Breast epithelium (tissue), 2 donors: ENCODE measurements around a stretch of chr12.

GRCh38 chr12:19849999-19851032 lies 411.0 kb downstream of the AEBP2 start:
- PRO-cap: no peak
- RAMPAGE, long total RNA, 2 experiments: no peak in any of the 2 experiments

DNA sequence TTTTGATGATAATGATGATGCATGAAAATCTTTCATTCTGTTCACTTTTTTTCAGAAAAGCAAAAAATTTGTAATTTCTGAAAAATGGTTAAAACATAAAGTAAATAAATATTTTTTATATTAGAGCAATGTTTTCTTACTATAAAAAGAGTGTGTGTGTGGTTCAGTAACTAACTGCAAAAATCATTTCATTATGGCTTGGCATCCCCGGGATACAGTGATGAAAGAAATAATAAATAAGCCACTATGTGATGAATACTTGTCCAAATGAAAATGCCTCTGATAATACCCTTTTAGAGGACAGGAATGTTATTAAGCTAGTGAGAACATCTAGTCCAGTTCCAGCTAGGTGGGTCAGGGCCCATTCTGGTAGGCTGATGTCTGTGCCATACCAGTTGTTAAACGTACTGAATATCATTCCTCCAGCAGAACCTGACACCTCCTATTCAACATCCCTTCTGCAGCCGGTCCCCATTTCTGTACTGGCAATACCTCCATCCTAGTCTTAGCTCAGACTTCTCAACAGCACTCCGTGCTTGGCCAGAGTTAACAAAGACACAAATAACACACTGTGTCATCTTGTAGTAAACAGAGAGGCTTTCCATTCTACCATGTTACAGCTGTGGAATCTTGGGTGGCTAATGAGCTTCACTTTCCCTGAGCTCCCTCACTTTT lies 94.5 kb upstream of the PDE3A start:
- PRO-cap: no peak
- RAMPAGE, long total RNA, 2 experiments: no peak in any of the 2 experiments

GRCh38 chr12:20413179-20413977 lies 45.0 kb downstream of the PDE3A start:
- PRO-cap: no peak
- RAMPAGE, long total RNA, 2 experiments: no peak in any of the 2 experiments

- PRO-cap: no peak
- RAMPAGE, long total RNA, 2 experiments: no peak in any of the 2 experiments
These were observed 71.4 kb downstream of the PDE3A start for GRCh38 chr12:20439637-20440199.

- PRO-cap: no peak
- RAMPAGE, long total RNA, 2 experiments: no peak in any of the 2 experiments
These were observed 22.3 kb downstream of the IAPP start for GRCh38 chr12:21394714-21395692.

DNA sequence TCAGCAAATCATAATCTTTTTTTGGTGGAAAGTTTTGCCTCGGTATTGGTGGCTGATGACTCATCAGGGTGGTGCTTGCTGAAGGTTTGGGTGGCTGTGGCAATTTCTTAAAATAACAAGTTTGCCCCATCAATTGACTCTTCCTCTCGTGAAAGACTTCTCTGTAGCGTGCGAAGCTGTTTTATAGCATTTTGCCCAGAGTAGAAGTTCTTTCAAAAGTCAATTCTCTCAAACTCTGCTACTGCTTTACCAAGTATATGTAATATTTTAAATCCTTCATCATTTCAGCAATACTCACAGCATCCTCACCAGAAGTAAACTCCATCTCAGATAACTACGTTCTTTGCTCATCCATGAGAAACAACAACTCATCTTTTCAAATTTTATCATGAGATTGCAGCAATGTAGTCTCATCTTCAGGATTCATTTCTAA lies 19.1 kb downstream of the PYROXD1 start:
- PRO-cap: no peak
- RAMPAGE, long total RNA, 2 experiments: no peak in any of the 2 experiments

DNA sequence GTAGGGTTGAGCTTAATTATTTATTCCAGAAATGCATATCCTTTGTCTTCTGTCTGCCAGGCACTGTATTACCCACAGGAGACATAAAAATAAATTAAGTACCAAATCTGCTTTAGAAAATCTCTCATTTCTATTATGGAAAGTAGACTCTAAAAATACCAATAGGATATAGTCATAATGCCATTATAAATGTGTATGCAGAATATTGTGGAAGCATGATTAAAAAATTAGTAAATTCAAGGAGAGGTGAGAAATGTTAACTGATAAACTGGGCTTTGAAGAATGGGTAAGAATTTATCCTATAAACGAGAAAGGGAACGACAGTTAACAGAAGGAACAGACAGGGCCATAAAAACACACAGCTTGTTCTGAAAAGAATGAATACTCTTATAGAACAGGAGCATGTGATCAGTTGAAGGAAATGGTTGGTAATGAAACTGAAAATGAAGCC lies 7.9 kb downstream of the GOLT1B start:
- PRO-cap: no peak
- RAMPAGE, long total RNA, 2 experiments: no peak in any of the 2 experiments

- PRO-cap: no peak
- RAMPAGE, long total RNA, 2 experiments: no peak in any of the 2 experiments
These were observed 25.8 kb downstream of the SPX start for GRCh38 chr12:21551843-21552290.

GRCh38 chr12:21566191-21566656 lies 38.4 kb downstream of the GYS2 start:
- PRO-cap: no peak
- RAMPAGE, long total RNA, 2 experiments: no peak in any of the 2 experiments

GRCh38 chr12:21773086-21773819 lies 1.3 kb downstream of the KCNJ8 start:
- PRO-cap: no peak
- RAMPAGE, long total RNA, 2 experiments: no peak in any of the 2 experiments

DNA sequence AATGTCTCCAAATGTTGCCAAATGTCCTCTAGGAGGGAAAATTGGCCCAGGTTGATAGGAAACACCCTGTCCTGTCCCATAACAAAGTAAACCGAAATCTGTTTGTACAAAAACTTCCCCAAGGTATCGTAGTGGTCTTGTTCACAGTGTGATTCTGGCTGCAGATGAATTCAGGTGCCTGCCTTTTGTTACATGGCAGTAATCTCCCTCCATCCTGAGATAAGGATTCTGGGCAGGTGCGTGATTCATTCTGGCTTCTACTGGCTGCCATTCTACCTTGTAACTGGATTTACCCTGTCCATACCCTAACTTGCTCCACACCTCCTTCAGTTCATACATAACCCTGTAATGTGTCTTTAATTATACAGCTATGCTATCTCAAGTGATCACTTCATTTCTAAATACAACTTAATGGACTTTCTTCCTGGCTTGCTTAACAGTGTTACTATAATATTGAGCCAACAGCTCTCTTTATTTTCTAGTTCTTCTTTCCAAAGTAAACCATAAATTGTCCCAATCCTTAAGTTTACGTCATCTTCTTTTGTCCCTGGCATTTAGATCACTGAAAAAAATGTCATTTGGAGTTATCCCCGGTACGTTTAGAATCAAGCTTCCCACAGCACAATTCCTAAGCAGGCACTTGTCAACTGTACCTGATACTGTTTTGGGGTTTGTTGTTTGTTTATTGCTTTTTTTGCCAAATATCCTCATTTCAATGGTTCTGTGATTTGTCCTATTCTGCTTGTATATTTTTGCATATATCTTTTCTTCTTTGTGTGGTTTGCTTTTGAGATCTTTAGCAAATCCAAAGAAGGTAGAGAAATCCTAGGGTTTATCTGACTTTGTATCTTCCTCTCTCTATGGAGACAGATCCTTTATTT lies 75.9 kb upstream of the KCNJ8 start:
- PRO-cap: no peak
- RAMPAGE, long total RNA, 2 experiments: no peak in any of the 2 experiments

DNA sequence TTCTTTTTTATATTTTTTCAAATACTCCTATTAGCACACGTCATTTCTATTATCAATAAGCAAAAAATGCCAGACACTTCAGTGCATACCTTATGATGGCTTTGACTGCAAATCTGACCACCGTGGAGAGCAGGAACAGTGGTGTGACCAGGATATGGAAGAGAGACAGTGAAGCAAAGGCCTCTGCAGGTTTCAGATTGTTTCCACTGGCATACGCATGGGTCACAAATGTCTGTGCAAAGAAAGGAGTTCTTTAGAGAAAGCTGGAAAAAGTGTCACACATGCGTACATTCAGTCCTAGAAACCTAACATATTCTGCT lies 47.3 kb downstream of the ABCC9 start:
- PRO-cap: no peak
- RAMPAGE, long total RNA, 2 experiments: no peak in any of the 2 experiments

DNA sequence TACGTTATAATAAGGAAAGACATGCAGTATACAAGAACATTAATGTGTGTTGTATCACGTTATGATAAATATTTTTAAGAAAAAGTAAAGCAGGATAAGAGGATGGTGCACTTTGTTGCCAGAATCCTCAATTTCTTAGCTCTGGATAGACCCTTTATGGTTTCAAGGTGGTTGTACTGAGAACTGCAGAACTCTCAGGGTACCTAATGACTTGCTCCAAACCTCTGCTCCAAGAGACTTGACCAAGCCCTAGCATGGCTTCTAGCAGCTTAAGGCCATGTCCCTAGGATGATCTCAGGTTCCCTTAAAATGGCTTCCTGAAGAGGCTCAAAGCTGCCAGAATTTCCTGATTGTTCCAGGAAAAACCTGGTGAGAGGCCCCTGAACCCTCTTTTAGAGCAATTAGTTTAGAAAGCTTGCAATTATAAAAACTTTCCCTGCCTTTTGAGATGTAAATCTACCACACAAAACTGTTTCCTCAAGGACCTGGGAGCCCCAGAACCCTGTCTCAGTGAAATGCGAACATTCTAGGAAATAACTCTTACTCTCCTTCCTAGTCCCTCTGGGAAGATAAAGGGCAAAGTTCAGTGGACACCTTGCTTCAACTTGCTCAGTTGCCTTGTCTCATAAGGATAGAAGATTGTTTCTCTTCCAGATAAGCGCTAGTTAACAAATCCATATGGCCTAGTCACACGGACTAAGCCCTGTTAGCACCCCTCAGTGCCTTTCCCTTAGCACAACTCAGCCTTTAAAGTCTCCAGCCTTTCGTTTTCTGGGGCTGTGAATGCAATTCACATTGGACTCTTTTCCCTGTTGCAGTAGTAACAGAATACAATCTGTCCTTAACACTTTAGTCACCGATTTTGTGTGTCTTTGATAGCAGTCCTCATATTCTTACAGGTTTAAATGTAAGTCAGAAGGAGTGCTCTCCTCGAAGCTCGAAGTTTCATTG lies 2.5 kb downstream of the CMAS start:
- PRO-cap: no peak
- RAMPAGE, long total RNA, 2 experiments: no peak in any of the 2 experiments

DNA sequence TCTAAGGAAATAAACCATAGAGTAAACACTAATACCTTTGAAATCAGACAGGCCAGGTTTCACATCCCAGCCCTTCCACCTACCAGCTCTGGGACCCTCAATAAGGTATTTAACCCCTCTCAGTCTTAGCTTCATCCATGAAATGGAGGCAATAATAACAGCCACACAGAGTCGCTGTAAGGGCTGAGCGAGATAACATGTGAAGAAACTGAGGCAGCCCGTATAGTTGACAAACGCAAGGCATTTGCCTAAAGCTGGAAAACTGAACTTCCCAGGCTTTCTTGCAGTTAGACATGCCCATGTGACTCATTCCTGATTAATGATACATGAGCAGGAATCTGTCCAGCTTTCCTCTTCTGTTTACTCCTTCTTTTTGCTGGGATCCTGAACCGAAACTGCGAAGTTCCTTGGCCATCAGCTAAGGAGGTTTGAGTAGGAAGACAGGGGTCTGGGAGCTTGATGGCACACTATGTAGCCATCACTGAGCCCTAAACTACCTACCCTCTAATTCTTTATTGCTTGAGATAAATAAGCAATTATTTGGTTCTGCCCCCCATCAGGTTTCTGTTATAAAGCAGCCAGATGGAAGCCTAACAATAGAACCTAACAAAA lies 52.2 kb downstream of the ST8SIA1 start:
- PRO-cap: no peak
- RAMPAGE, long total RNA, 2 experiments: no peak in any of the 2 experiments

DNA sequence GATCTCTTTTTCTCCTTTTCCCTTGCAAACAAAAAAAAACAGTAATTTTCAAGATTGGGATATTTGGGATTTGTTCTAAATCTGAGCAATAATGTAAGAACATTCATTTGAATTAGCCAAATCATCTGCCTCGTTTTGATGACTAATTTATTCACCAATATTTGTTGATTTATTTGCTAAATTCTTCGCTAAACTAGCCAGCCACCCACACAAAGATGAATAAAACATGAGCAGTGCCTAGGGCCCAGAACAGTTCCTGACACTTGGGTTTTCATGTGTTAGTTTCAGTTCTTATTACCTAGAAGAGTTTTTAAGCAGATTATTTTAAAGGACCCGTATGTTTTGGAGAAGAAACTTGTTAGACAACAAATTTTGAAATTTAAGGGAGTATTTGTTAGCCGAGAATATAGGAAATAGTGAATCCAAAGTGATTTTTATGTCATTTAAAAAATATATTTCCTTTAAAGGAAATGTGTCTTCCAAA lies 1.5 kb downstream of the ETNK1 start:
- PRO-cap: no peak
- RAMPAGE, long total RNA, 2 experiments: no peak in any of the 2 experiments

DNA sequence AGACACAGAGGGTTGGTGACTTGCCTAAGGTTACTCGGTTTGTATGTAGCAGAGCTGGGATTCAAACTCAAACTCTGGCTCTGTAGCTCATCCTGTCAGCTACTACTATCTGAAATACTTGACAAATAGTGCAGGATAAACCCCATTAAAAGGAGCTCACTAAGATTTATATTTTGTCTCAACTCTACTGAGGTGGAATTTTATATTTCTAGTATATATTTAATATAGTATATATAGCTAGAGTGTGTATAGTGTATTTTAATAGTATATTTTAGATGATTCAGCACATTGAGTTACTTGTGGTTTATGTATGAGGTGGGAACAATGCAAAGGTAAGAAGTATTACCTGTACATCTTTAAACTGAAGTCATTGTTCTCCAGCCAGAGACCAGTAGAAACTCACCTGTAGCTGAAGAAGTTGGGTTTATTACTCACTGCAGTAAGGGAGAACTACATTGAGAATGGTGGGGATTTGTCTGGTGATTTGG lies 15.8 kb downstream of the ETNK1 start:
- PRO-cap: no peak
- RAMPAGE, long total RNA, 2 experiments: no peak in any of the 2 experiments

DNA sequence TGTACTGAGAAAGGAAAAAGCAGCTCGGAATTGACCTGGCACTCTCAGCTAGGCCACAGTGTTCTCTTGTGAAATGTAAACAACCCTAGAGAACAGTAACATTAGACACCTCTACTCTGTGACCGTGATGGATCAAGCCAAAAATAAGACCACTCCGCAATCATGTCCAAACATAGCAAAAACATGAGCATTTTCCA lies 135.3 kb downstream of the ETNK1 start:
- PRO-cap: no peak
- RAMPAGE, long total RNA, 2 experiments: no peak in any of the 2 experiments

DNA sequence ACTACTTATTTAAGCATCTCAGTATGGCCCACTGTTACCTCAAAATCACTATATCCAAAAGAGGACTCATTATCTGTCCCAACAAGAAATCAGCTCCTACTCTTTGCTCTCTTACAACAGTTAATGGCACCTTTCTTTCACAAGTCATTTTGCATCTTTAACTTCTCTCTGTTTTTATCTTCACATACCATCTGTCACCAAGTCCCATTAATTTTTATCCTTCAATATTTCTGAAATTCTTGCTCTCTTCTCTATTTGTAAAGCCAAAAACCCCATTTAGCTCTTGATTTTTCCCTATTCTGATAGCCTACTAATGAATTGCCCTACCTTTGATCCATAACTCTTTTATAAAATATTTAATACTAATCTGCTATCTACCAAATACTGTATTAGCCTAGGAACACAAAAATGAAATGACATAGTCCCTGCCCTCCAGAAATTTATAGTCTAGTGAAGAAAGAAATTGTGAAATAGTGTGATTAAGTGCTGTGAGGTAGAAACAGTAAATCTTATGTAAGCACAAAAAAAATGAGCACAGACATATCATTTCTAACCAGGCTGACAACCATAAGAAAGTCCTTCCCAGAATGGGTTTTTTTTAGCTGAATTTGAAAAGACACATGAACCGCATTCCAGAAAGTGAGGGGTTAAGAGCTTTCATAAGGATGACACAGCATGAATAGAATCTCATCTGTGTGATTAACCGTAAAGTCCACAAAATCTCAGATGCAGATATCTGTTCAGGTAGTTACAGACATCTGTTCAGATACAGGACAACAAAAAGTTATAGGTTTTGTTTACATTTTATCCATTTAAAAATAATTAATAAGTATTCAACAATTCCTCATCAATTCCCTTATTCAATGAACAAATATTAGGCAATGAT lies 146.0 kb downstream of the SOX5 start:
- PRO-cap: no peak
- RAMPAGE, long total RNA, 2 experiments: no peak in any of the 2 experiments

- PRO-cap: no peak
- RAMPAGE, long total RNA, 2 experiments: no peak in any of the 2 experiments
These were observed 88.7 kb upstream of the SOX5 start for GRCh38 chr12:24038006-24038769.

GRCh38 chr12:24562271-24563323 lies 386.3 kb downstream of the BCAT1 start:
- PRO-cap: unidirectional peak, minus-strand start at chr12:24562532
- RAMPAGE, long total RNA, 2 experiments: start-site peak on the minus strand in 2 of 2 experiments, at chr12:24562382-24562738 at its widest, 28 to 104 reads per replicate